Bronchial epithelial cell (primary cell): ENCODE measurements around a stretch of chr14.

DNA sequence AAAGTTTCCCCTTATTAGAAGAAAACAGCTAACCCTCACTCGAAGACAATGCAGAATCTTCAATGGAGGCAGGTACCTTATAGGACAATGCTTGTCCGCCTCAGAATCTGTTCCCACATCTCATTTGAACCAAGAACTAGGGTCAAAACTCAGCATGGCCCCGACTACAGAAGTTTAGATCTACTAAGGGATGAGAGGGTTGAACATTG lies 70.1 kb downstream of the EGLN3 start:
- RRBS, 2 experiments = no CpG with 5 or more reads among the region's 3 CpGs

DNA sequence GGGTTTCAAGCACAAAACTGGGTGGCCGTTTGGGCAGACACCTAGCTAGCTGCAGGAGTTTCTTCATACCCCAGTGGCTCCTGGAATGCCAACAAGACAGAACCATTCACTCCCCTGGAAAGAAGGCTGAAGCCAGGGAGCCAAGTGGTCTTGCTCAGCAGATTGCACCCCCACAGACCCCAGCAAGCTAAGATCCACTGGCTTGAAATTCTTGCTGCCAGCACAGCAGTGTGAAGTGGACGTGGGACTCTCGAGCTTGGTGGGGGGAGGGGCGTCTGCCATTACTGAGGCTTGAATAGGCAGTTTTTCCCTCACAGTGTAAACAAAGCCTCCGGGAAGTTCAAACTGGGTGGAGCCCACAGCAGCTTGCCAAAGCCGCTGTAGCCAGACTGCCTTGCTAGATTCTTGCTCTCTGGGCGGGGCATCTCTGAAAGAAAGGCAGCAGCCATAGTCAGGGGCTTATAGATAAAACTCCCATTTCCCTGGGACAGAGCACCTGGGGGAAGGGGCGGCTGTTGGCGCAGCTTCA lies 188.9 kb upstream of the EGLN3 start:
- RRBS, 2 experiments = no CpG with 5 or more reads among the region's 9 CpGs

- RRBS, 2 experiments = no CpG with 5 or more reads among the region's 4 CpGs
Measured at GRCh38 chr14:34191561-34192034, 240.7 kb upstream of the EGLN3 start.

- RRBS, 2 experiments = no CpG with 5 or more reads among the region's 7 CpGs
Measured at GRCh38 chr14:34333013-34333209, 129.1 kb downstream of the SPTSSA start.

DNA sequence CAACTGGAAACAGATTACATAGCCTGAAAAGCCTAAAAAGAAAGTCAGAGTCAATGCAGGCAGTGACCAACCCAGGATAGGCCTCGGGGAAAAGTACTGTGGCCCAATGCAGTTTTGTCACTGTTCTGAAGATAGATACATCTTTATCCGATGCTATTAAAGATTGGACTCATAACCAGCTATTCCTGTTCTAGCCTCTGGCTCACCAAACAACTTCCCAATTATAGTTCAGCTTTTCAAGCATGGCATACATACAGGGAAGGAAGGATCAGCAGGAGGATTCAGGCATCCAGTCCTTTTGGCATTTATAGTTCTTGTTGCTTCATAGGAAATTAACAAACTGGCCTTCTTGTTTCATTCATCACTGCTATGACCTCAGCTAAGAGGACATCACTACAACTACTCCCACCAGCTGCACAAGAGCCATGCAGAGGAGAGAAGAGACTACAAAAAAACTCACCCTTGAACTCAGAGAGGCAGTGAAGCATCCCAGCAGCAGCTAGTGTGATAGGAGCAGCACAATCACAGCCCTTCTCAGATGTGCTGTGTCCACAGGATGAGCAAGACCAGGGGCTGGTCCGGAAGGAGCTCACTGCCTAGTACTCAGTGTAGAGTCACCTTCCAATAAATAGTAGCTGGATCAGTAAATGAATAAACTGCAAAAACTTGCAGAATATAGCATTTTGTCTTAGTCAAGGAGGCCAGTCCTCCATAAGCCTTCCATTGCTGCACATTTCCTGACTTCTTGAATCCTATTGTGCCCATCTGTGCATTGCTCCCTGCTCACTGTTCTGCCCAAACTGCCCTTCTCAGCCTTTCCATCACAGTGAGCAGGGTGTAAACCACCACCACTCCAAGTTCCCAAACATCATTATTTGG lies 100.4 kb downstream of the SPTSSA start:
- RRBS, 2 experiments = no CpG with 5 or more reads among the region's 3 CpGs

- RRBS, 2 experiments = no CpG with 5 or more reads among the region's 1 CpG
Measured at GRCh38 chr14:34436957-34437361, 25.1 kb downstream of the SPTSSA start.

DNA sequence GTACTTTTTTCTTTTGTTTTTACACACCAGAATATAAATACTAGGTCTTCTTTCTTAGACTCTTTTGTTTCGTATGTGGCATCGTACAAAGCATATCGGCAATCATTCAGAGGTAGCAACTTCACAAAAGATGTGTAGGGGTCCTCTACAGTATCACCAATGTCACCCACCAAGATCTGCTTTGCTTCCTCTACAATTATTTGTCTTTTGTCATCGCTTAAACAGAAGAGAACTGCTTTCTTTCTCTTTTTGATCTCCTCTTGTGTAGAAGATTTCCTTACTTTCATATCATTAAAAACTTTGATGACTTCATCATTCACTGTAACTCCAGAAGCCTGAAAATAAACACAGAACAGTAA lies 1.2 kb downstream of the CFL2 start:
- RRBS, 2 experiments = no CpG with 5 or more reads among the region's 4 CpGs

GRCh38 chr14:34764756-34765450 lies 50.5 kb upstream of the CFL2 start:
- RRBS, 2 experiments = no CpG with 5 or more reads among the region's 13 CpGs

DNA sequence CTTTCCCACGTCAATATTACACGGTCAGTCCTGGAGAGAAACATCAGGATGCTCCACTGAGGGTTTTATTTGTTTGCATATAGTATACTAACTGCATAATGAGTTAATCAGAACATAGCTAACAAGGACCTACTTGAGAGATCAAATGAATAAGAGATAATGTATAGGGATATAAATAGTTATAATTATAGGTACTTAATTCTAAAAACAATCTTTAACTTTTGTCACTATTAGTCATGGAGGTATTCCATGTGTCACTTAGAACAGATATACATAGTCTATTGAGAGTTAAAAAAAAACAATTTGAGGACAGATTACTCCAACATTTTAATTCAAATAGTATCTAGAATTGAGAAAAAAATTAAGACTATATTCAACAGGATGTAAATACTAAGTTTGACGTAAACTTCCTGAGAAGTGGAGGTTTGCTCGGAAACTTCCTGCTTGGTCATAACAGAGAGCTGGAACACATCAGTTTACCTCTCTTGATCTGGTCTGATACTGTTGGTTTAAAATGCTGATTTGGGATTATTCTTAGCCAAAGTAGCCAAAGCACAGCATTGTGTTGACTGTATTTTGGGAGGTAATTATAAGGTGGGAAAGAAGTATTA lies 52.5 kb upstream of the SRP54 start:
- RRBS, 2 experiments = no CpG with 5 or more reads among the region's 4 CpGs

GRCh38 chr14:34930825-34931110 lies 52.0 kb upstream of the SRP54 start:
- RRBS, 2 experiments = no CpG with 5 or more reads among the region's 3 CpGs

DNA sequence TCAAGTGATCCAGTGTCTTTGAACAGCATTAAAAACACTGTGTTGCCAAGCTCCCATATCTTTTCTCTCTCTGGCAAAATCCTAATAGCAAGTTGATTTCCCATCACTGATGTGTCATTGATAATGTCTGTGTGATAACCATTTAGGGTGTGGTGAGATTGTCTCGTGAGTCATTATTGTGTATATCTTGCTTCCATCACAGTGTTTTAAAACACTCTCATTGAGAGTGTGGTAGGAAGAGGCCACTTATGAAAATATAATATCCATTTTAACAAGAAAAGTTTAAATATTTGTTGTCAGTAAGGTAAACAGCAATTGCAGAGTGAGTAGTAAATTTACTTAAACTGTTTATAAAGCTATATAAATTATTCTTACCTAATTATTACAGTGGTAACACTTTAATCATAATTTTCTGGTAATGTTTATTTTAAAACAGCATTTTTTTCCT lies 74.7 kb downstream of the PRORP start:
- RRBS, 2 experiments = no CpG with 5 or more reads among the region's 1 CpG

- RRBS, 2 experiments = no CpG with 5 or more reads among the region's 22 CpGs
Measured at GRCh38 chr14:35292549-35293304, 545 bp downstream of the PSMA6 start.

DNA sequence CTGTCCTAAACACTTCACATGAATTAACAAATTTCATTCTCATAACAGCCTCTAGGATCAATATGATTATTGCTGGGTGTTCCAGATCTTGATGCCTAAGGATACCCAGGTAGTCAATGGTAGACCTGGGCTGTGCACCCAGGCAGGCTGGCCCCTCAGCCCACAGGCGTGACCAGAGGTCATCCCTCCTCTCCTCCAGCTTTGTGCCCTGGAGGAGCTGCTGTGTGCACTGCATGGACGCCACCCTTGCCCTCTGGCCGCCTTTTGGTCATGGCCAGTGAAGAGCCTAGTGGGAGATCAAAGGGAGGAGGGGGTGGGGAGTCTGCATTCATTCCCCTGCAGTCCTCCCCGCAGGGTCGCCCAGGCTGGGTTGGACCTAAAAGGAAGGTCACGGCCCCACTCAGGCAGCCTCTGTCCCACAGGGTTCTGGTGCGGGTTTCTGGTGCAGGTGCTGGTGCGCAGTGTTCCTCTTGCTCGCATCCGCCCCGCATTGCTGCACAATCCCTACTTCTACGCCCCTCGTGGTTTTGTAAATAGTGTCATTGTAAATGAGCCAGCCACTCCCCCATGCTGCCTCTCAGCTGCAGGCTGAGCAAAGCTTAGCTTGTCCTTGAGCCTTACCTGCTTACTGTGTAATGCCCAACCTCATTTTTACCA lies 55.2 kb downstream of the PSMA6 start:
- RRBS, 2 experiments = no CpG with 5 or more reads among the region's 13 CpGs

DNA sequence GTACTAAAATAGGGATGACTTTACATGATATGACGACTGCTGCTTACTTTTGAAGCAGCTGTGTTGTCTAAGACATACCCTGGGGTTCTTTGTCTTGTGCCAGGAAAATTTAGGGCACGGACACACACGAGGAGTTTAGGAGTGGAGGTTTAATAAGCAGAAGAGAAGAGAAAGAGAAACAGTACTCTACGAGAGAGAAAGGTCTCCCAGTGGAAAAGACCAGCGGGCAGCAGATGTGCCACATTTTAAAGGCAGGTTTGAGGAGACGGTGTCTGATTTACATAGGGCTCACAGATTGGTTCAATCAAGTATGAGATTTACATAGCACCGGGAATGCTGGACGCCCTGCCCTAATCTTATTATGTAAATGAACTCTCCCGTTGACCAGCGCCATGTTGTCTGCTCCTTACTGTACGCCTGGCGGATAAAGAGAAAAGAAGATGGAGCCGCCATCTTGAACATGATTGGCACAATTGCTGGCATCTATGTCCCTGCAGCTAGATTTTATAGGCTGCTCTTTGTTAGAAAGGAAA lies 17.9 kb downstream of the NFKBIA start:
- RRBS, 2 experiments = no CpG with 5 or more reads among the region's 13 CpGs

- RRBS, 2 experiments = no CpG with 5 or more reads among the region's 7 CpGs
Measured at GRCh38 chr14:35400815-35401156, 3.8 kb downstream of the NFKBIA start.

DNA sequence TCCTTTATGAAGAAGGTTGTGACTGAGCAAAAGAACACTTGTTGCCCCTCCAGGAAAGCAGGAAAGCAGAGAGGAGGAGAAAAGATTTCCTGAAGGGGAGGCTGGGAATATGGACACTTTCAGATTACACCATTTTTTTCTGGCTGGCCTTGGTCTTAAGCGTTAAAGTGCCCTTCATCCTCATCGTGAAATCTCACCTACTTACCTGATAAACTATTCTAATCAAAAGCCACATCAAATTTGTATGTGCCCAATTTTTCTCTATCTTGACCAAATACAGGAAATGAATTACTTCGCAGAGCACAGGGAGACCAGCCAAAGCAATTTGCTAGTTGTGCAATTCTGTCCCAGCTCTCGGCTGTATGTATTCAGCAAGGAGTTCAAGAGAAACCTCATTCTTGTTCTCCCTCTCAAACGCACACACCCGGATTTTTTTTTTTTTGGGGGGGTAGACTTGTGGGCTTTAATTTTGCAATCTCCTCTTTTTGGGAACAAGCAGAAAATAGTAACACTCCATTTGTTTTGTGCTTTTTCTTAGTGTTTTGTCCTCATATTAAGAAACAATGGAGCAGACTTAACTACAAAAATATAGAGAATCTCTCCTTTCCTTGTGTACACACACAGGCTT lies 64.4 kb downstream of the MBIP start:
- RRBS, 2 experiments = no CpG with 5 or more reads among the region's 6 CpGs

GRCh38 chr14:36305771-36306339 lies 14.6 kb downstream of the MBIP start:
- RRBS, 2 experiments = no CpG with 5 or more reads among the region's 5 CpGs

DNA sequence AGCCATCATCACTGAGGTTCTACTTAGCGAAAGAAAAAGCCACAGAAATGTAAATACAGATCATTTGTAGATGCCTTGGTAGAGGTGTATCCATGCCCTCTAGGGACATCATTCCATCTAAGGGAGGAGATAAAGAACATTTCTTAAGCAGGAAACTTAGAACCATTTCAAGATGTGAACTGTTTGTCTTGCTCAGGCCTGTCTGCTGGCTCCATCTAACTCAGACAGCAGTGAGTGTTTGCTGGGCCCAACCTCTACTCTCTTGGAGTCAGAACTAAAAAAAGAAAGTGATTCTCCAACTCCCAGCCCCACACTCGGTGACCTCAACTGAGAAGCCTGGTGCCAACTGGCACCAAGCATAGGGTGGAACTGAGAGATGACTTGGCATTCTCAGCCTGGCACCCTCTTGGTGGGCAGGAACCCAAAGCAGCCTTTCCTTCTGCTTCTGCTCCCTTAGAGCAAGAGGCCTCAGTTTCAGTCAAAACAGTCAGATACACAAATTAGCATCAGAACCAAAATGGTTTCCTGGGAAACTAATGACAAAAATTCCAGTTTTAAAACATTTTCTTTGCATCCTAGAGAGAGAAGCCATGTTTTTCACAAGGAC lies 63.6 kb upstream of the MBIP start:
- RRBS, 2 experiments = no CpG with 5 or more reads among the region's 2 CpGs

DNA sequence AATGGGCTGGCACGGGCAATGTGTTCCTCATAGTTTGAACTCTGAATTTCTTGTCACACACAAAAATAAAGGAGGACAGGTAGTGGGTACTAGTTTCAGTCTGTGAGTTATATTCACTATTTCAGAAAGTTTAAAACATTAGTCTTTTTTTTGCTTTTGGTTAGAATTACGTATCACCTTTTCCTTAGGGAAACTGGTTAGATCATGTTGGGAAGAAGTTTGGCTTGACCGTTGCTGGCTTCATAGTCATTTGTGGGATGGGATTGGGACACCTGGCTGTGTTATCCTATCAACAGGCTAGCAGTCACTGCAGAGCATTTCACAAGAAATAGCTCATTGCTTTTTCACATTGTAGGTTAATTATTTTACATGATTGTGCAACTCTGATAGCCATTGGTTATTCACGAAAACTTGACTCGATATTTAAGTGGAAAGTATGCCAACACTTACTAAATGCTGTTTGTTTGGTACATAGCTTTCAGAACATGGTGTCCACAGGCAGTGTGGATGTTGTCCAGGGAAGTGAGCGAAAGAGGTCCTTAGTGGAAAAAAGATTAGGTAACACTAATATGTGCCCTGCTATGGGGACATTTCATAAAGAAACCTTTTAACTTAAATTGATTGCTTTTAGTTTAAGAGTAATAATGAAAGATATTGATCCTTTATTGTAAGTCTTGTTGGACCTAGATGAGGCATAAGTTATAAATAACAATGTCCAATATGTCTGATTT lies 89.4 kb downstream of the NKX2-1 start:
- RRBS, 2 experiments = no CpG with 5 or more reads among the region's 6 CpGs